Zone of skin (tissue), 1 donor: ENCODE measurements around the gene PANK1.

GRCh38 chr10:89163483-89164074, 43.5 kb downstream of the CH25H start:
- RRBS = no CpG with 5 or more reads among the region's 6 CpGs

- RRBS = 31% methylated on average over 2 of the region's 10 CpGs
Observed at GRCh38 chr10:89235339-89235950, 16.1 kb downstream of the LIPA start.

- RRBS = no CpG with 5 or more reads among the region's 9 CpGs
Observed at GRCh38 chr10:89331983-89332814, 4.4 kb downstream of the IFIT3 start.

GRCh38 chr10:89347617-89348265, 19.9 kb downstream of the IFIT3 start:
- RRBS = no CpG with 5 or more reads among the region's 5 CpGs

GRCh38 chr10:89392831-89393598, 592 bp downstream of the IFIT1 start:
- RRBS = no CpG with 5 or more reads among the region's 6 CpGs

DNA sequence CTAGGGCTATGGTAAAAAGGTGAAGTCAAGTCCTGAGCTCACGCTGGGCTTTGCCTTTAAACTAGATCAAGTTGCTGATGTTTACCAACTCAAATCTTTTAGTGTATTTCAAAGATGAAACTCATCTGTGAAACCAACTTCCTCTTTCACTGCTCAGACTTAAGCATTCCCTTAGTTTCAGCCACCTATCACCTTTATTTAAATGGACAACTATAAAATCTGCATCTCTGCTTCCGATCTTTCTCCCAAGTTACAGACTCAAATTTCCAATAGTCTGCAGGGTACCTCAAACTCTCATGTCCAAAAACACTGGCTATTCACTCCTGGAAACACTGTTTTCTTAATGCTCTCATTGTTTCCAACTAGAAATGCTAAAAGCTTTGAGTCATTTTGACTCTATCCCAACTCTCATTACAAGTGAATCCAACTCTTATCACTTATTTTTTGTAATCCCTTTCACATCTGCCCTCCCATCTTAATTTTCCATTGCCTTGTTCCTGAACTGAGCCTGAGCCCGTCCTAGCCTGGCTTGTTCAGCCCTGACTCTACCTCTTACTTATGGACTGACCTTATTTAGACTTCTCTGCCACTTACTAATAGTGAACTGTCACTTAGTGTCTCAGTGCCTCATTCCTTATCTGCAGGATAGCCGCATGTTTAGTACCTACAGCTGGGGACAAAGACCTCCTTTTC, 56.8 kb downstream of the SLC16A12 start:
- RRBS = no CpG with 5 or more reads among the region's 4 CpGs

GRCh38 chr10:89602840-89603478, 42.1 kb downstream of the PANK1 start:
- RRBS = no CpG with 5 or more reads among the region's 2 CpGs

- RRBS = 2% methylated on average over 18 of the region's 57 CpGs
Observed at GRCh38 chr10:89644875-89645419, at the start of gene PANK1. PANK1 (minus strand) TSS chr10:89645242.

- RRBS = no CpG with 5 or more reads among the region's 5 CpGs
Observed at GRCh38 chr10:90813700-90814055, 44.2 kb downstream of the HTR7 start.

DNA sequence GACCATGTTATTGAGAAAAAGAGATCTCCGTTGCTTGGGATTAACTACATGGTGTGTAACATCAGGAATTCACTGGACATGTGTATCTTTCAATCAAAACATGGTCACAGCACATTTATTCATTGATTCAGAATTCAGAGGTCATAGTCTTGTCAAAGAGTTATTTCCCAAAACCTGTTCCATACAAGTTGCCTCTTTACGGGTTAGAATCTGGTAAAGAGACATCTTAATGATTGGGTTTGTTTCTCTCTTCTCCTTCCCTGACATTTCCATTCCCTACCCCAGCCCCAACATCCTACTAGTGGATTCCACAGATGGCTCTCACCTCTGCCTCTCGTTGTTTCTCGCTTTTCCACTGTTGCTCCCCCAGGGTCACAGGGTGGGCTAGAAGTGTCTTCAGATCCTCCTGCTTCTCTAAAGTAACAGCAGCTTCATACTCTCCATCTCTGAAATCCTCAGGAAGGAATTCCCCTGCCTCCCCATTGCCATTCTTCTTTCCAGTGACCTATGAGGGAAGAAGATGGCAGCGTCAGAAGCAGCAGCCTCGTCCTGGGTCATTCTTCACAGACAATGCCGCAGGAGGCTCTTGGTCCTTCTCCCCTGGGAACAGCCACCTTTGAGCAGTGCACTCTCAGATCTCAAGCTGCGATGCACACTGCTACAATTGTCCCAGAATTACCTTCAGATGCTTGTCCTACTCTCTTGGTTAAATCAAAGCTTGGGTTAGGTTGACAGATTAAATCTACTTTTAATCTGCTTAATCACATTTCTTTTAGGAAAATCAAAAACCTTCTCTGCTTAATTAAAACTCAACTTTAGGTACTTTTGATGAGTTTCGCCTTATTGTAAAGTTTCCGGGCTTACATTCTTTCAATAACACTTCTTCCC, 799 bp downstream of the ANKRD1 start:
- RRBS = no CpG with 5 or more reads among the region's 10 CpGs

DNA sequence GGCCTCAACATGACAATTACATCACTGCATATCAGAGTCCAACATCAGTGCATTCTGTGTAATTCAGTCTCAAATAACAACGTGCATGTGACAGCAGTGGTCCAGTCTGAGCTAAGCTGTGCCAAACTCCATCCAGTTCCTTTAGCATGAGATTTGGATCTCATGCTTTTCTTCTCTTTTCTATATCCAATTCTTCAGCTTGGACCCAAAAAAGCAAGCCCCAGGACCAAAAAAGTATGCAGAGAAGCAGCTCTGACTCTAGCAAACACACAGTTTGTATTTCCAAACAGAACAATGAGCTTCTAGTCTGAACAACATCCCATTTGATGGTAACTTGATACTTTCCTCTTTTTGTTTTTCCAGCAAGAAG, 85.6 kb upstream of the ANKRD1 start:
- RRBS = no CpG with 5 or more reads among the region's 1 CpG

- RRBS = no CpG with 5 or more reads among the region's 2 CpGs
Observed at GRCh38 chr10:91193542-91193821, 27.0 kb upstream of the PCGF5 start.

GRCh38 chr10:91341016-91341457, 69.1 kb upstream of the HECTD2 start:
- RRBS = no CpG with 5 or more reads among the region's 5 CpGs

- RRBS = no CpG with 5 or more reads among the region's 5 CpGs
Observed at GRCh38 chr10:91552211-91552705, 80.6 kb downstream of the PPP1R3C start.

- RRBS = no CpG with 5 or more reads among the region's 7 CpGs
Observed at GRCh38 chr10:91590276-91590820, 42.5 kb downstream of the PPP1R3C start.

DNA sequence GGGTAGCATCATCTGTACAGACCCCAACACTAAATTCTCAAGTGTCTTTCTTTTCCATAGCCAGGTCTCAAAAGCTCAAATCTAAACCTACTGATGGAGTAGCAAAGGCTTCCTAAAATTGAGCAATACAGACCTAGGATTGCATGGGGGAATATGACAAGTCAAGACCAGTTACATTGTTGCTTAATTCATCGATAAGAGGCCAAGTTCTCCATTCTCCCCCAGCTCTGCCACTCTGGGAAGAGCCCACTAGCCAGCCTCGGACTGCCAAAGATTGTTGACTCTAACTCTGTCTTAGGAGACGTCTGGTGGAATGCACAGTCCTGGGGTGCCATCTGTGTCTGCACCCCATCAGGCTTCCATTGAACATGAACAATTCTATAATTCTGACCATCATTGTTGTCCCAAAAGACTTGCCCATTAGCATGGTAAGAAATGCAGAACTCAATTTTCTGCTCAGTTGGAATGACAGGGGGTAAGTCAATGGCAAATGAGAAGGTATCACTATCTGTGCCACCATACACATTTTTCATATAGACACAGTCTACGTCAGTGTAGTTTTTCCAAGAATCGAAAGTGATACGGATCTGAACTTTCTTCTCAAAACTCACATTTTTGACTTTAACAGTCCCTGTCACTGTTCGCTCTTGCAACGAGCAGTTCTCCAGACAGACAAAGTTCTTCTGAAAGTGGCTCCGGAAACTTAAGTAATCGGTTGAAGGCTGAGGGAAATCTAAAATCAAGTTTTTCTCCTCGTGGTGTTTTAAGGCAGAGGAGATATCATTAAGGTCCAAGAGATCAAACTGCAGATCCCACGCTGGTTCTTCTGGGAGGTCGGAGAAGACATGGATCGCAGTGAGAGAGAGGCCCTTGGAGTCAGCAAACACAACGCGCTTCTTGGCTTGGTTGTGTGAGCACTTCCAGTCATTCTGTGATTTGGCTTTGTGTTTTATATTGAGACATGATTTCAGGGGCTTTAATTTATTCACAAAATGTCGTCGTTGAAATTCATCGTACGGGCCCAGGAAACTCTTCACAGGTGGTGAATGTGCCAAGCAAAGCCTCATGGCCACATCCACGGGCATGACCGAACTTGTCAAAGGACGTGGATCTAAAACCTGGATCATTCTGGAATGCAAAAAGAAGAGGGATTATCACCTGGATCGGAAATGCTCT, 2.7 kb downstream of the PPP1R3C start:
- RRBS = no CpG with 5 or more reads among the region's 24 CpGs

GRCh38 chr10:91690412-91690830, 57.5 kb upstream of the PPP1R3C start:
- RRBS = no CpG with 5 or more reads among the region's 4 CpGs

DNA sequence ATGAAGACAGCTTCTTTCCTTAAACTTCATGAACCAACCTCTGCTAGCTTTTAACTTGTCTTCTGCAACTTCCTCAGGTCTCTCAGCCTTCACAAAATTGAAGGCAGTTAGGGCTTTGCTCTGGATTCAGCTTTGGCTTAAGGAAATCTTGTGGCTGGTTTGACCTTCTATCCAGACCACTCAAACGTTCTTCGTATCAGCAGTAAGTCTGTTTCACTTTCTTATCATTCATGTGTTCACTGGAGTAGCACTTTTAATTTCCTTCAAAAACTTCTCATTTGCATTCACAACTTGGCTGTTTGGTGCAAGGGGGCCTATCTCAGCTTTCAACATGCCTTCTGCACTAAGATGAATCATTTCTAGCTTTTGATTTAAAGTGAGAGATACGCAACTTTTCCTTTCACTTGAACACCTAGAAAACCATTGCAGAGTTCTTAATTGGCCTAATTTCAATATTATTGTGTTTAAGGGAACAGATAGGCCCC, 1.5 kb upstream of the TNKS2 start:
- RRBS = no CpG with 5 or more reads among the region's 3 CpGs

GRCh38 chr10:91849245-91849759, 51.1 kb downstream of the TNKS2 start:
- RRBS = no CpG with 5 or more reads among the region's 1 CpG